ENCODE measurements around a stretch of chr12.

DNA sequence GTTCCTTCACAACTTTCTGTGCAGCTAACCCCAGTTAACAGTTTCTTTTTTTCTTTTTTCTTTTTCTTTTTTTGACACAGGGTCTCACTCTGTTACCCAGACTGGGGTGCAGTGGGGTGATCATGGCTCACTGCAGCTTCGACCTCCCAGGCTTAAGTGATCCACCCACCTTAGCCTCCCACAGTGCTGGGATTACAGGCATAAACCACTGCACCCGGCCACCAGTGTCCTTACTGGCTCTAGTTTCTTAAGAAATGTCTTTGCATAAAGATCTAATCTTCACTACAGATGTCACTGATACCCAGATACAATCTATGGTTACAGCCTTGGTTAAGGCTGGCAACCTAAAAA, 27.4 kb downstream of the ETFBKMT start:
- PRO-cap = no peak

GRCh38 chr12:31732663-31733714, 4.2 kb upstream of the AMN1 start:
- PRO-cap = no peak

GRCh38 chr12:31748965-31749847, 20.4 kb upstream of the AMN1 start:
- PRO-cap = no peak

- PRO-cap = no peak
Observed at GRCh38 chr12:31989752-31990587, 30.8 kb downstream of the RESF1 start.

GRCh38 chr12:32107670-32108311, 1.1 kb downstream of the BICD1 start:
- PRO-cap = no peak

GRCh38 chr12:32252439-32252868, 145.8 kb downstream of the BICD1 start:
- PRO-cap = no peak

- PRO-cap = no peak
Observed at GRCh38 chr12:32473026-32473789, 73.8 kb downstream of the FGD4 start.

- PRO-cap = no peak
Observed at GRCh38 chr12:32550356-32550641, 128.8 kb upstream of the DNM1L start.

DNA sequence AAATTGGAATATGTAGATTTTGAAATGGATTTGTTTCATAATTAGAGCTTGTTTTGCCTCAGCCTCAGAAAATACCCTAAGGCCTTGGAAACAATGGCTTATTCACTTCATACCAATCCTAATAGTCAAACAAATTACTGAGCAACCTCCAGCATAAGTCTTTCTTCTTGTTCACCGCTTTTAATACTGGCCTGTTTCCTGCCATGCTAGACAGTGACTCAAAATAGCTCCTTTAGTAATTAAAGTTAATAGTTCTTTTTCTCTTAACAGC, 110.9 kb upstream of the DNM1L start:
- PRO-cap = no peak

DNA sequence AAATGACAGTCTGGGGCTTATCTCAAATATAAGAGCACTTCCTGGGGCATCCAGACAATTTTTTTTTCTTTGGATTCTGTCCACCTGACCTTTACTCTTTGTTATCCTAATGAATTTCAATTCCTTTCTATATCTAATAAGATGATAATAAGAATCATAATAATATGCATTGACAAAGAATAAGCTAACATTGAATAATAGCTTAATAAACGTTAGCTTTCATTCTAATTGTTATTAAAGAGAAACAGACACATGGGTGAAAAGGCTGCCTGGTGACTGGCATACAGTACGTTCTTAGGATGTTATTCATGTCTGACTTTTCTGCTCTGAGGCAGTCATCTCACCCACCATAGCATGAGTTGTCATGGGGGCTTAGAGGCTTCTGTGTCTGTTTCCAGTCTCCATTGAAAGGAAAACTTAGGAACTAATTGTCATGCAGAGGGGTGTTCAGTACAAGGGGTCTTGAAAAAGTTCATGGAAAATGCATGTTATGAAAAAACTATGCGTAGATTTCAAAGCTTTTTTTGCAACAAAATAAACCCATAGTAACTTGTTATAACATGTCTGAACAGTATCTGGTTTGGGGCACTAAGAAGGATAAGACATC, 66.1 kb upstream of the DNM1L start:
- PRO-cap = no peak

DNA sequence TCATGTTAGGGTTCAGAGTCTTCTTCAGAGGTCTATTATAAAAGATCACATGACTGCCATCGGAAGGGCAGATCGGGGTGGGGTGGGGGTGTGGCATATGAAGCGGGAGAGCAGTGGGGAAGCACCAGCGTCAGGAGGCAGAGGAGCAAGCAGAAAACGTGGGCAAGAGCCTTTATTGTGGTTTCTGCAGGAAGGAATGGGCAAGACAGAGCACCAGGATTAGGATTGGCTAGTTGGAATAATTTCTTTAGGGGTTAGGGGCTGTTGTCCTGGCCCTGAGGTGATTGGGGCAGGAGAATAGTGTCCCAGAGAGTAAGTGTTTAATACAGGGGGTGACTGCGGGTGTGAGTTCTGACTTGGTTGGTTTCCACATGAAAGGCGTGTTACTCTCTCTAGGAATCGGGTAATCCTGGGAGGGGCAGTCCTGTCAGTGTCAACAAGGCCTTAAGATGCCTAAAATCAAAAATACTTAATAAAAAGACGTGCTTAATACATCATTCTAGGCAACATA, 63.5 kb upstream of the DNM1L start:
- PRO-cap = no peak

DNA sequence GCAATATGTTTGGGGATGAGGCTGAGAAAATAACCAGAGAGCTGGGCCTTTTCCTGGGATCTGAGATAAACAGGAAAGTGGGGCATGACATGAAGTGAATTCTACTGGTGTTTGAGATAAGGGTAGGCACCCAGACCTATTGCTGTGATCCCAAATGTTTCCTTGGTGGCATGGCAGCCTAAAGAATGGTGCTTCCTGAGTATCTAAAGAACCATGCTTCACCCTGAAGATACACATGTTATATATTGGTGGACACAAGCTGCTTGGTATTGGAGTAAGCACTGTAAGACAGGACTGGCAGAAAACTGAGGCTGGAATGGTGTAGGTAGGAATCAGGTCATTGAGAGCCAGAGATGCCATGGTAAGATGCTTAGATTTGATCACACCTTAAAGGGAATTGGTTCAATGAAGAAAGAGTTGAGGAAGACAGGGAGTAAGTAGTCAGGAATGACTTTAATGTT, 50.3 kb upstream of the DNM1L start:
- PRO-cap = no peak

DNA sequence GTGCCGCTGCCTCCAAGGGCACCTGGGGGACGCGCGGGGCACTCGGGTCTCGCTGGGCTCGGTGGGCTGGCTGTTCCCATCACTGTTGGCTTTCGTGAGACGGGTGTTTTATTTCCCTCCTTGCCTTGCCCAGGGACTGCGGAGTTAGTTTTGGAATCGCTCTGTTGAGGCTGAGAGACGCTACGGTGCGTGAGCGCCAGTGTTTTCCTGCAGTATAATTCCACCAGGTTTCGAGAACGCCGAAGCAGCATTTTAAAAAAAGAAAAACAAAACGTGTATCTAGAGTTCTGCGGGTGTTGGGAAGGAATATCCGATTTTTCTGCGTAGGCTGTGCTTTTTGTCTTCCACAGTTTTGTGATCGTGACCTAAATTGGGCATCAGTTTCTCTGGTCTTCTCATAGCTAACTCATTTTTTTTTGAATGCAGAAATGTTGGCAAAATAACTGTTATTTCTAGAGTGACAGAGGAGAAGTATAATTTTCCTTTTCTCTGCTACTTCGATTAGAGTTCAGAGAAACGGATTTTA, 765 bp downstream of the DNM1L start:
- PRO-cap = no peak

DNA sequence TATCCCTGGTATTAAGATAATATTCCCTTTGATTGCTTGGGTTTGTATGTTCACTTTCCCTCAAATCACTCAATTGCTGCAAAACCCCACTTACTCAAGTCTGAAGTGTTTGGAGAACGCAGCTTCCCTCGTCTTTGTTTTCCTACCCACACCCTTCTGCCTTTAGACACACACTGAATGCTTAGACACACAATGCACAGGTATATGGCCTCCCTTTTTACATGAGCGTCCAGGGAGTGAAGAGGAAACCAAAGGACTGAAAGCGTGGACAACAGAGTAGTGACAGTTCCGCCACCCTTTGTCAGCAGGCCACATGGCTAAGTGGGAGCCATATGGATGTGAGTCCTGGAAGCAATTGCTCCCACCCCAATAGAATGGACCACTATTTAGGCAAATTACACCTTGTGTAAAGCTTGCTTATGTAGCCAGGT, 1.3 kb upstream of the PKP2 start:
- PRO-cap = no peak

DNA sequence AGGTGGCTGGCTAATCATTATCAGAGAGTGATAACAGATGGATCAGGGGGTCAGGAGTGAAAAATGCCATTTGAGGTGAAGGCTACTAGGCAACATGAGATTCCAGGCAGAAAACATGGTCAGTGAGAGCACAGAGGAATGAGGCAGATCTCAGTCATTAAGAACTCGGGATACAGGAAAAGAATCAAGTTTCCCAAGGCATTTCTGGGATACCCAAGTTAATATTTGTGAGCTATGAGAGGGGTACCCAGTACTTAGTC, 77.1 kb upstream of the ALG10 start:
- PRO-cap = no peak

DNA sequence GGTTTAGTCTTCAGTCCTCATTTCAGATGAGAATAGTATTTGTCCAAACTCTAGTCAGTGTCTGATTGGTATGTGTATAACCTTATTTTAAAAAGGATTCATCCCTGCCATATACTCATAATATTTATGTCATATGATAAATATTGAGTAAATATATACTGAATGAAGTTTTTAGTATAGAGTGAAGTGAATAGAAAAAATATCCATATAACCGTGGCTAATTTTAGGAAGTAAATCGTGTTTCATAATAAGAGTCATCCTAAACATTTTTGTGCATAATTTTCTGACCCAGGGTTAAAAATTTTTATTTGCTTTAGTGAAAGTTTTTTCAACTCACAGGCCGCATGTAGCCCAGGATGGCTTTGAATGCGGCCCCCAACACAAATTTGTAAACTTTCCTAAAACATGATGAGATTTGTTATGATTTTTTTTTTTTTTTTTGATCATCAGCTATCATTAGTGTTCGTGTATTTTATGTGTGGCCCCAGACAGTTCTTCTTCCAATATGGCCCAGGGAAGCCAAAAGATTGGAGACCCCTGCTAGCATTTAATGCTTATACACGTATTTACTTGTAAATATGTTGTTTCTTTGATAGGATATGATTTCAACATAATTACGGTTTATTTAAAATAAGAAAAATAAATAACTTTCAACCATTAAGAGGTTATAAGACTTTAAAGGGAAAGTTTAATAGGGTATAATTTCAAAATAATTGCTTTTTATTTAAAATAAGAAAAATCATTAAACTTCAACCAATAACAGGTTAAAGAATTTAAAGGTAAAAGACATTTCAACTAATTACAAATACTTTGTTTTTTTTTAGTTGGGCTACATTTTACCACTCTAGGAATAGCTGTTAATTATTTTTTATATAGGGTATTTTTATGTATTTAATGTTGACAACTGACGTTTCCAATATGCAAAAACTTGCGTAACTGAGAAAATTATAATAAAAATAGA, 9.4 kb downstream of the ALG10 start:
- PRO-cap = no peak

- PRO-cap = no peak
Observed at GRCh38 chr12:37907817-37908237, 408.7 kb upstream of the ALG10B start.

GRCh38 chr12:38317180-38317619, 626 bp downstream of the ALG10B start:
- PRO-cap = no peak

DNA sequence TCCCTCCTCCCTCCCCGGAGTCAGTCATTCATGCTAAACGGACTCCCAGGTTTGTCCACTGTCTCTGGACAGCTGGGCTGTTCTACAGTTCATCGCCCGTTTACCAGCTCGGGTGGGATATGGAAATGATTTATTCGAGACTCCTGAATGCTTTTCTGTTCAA, 726 bp upstream of the KIF21A start:
- PRO-cap = bidirectional peak, plus-strand start at position 57 of the sequence, minus-strand start outside the sequence; unidirectional peak, minus-strand start at position 126 of the sequence

- PRO-cap = no peak
Observed at GRCh38 chr12:39683001-39683578, 57.1 kb downstream of the C12orf40 start.